Monocyte (primary cell): ENCODE results near the gene ZNF562.

DNA sequence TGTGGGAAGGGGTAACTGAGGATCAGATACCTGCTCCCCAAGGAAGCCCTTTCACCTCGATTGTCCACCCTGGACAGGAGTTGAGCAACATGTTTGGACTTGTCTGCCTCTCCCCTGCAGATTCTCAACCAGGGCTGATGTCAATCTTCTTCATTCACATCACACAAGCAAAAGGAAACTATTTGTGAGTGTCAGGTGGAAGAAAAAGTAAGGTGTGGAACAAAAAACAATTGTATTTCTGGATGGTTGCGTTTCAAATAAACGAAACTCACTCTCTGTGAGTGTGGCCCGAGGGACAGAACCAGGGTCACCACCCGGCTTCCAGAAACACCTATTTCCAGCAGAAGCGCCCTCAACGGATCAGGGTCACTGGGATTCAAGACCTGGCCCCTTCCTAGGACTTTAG is 47.1 kb upstream of the OR1M1 start:
- PRO-cap, 2 experiments = no peak in any of the 2 experiments

DNA sequence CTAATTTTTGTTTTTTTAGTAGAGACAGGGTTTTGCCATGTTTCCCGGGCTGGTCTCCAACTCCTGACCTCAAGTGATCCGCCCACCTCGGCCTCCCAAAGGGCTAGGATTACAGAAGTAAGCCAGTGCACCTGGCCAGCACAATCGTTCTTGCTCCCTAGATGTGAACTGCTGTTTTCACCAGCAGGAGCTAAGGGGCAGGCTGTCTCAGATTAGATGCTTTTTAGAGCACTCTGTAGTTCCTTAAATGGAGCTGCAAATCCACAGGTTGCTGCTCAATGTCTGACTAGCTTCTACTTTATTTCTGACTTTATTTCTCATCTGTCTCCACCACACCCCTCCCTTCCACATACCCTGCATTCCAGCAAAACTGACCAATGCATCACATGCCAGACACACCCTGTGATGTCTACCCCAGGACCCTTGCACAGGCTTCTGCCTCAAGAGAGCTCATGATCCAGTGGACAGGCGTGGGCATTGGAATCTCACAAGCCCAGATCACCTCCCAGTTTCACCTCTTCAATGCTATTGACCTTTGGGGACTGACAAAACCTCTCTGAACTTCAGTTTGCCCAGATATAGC is 36.5 kb upstream of the OR1M1 start:
- PRO-cap, 2 experiments = no peak in any of the 2 experiments

GRCh38 chr19:9537745-9538152 is 696 bp downstream of the ZNF426 start:
- PRO-cap, 2 experiments = peak in 1 of 2 experiments; most common minus-strand start chr19:9537812 (in 1)

DNA sequence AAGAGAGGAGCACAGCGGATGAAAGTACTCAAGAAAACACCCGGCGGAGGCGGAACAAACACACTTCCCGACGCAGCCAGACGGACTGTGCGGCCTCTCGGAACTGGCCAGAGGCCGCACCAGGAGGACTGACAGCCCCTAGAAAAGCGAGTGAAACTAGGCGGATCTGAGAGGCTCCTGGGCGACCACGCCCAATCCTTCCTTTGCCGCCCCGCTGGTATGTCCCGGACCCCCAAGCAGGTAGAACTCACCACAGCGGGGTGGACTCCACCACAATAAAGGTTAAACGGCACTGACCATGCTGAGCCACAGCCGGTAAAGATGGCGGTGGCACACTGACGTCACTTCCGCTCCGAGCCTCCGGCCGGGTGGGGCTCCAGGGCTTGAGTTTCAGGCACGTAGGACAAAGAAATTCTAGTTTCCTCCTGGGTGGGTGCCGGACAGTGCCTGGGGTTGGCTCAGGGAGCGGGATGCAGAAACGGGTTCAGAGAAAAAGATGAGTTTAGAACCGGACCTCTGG is at the start of gene ZNF562:
Gene ZNF562, minus strand, starts transcription at position 337 of the 520 bp plus-strand sequence.
- PRO-cap, 2 experiments = peak in 2 of 2 experiments; most common plus-strand start position 79 of the sequence (in 2); most common minus-strand start position 86 of the sequence (in 2)

DNA sequence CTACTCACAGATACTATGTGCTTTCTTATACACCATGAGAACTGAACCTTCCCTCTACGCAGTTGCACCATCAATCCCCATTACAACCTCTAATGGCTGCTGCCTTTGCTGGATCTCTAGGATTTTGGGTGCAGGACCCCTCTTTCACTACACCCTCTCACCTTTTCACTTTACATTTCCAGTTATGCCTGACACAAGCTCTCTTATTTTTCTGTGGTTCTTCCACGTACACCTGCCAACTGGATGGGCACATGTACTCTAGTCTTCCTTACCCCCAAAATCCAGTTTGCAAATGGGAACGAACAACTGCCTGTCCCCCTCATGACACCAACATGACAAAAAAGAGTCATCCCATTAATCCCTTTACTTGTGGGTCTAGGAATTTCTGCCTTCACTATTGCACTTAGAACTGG is 18.2 kb downstream of the ZNF846 start:
- PRO-cap, 2 experiments = no peak in any of the 2 experiments

- PRO-cap, 2 experiments = no peak in any of the 2 experiments
Observed at GRCh38 chr19:9986091-9987100, 23.9 kb downstream of the COL5A3 start.

DNA sequence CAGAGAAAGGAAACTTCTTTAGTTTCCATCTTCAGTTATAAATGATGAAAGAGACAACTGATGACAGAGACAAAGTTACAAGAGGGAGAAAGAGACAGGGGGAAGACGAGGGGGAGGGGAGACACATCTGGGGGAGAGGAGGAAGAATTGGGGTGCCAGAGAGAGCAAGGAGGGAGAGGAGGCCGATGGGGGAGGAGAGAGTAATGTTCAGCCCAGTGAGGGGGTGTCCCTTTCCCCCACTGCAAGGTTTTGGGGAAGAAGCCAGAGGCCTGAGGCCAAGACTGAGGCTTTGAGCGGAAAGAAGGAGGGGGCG is 699 bp upstream of the PPAN start:
- PRO-cap, 2 experiments = no peak in any of the 2 experiments

- PRO-cap, 2 experiments = no peak in any of the 2 experiments
Observed at GRCh38 chr19:10109542-10110034, 1.9 kb upstream of the P2RY11 start.

DNA sequence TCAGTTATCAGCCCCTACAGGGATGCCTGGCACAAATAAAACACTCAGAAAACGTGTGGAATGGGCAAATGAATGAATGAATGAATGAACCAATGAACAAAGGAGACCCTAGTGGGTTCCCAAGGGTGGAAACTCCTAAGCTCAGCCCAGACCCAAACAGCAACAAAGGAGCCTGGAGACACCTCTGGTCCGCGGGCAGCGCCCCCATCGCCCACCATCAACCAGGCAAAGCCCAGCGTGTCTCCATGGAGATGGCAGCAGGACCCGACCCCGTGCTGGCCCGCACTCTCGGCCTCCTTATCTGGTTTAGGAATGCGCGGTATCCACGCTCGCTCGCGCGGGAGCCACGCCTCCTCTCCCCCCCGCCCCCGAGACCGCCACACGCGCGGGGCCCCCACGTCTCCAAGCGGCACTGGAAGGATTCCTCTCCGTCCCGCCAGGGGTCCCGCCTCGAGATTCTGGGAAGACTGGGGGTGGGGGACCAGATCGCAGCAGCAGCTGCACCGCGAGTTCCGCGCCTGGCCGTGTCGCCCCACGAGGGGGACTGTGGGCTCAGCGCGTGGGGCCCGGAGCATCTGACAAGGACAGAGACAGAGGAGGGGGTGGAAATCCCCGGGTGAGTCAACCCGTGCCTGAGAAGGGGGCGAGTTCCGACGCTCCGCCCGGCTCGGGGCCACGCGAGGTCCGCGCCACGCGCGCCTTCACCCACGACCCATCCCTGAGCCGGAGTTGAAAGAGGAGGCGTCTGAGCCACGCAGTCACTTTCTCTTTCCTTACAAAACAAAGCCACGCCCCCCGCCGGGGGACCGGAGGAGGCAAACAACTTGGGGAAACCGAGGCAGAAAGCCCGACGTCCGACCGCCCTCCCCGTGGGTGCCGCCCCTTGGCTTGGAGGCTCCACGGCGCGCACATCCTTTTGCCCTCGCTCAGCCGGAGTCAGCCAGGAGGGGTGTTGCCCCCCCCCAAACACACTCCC is 932 bp downstream of the S1PR2 start:
- PRO-cap, 2 experiments = peak in 2 of 2 experiments; most common plus-strand start position 726 of the sequence (in 1); most common minus-strand start position 546 of the sequence (in 2)

GRCh38 chr19:10267913-10268422 is 3.0 kb upstream of the ICAM1 start:
- PRO-cap, 2 experiments = no peak in any of the 2 experiments

- PRO-cap, 2 experiments = peak in 2 of 2 experiments; most common minus-strand start chr19:10322363 (in 2)
Observed at GRCh38 chr19:10321821-10322828, 6.3 kb upstream of the FDX2 start.

DNA sequence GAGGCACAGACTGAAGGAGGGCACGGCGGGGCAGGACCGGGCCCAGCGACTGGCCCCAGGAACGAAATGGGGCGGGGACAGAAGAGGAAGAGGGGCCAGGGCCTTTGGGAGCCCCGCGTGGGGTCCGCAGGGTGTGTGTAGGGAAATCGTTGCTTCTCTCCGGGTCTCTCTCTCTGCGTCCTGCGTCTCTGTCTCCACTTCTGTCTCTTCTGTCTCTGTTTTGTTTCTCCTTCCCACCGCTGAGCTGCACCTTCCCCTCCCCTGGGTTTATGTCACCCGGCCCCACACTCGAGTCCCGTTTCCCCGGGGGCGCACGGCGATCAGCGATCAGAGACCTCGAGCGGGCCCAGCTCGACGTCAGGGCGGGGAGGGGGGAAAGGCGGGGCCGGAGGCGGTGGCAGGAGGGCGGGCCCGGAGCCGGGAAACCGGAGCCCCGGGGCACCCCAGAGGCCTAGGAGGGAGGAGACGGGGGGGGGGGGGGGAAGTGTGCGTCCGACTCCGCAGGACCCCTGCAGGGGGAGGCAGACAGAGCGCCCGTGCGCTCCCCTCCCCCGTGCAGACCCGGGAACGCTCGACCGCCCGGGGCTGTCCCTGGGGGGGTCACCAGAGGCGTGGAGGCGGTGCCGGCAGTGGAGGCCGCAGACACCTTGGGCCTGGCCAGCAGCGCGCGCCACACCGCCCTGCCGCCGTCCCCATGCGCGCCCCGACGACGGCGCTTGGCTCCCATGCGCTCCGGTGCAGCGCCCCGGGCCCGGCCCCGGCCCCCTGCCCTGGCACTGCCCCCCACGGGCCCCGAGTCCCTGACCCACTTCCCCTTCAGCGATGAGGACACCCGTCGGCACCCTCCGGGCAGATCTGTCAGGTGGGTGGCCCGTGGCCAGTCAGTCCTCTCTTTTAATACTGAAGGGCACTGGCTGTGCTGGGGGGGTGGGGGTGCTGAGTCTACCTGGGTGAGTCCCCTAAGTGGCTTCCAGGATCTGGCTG is 11.7 kb downstream of the PDE4A start:
- PRO-cap, 2 experiments = peak in 2 of 2 experiments; most common plus-strand start position 77 of the sequence (in 1); most common minus-strand start position 301 of the sequence (in 2)

DNA sequence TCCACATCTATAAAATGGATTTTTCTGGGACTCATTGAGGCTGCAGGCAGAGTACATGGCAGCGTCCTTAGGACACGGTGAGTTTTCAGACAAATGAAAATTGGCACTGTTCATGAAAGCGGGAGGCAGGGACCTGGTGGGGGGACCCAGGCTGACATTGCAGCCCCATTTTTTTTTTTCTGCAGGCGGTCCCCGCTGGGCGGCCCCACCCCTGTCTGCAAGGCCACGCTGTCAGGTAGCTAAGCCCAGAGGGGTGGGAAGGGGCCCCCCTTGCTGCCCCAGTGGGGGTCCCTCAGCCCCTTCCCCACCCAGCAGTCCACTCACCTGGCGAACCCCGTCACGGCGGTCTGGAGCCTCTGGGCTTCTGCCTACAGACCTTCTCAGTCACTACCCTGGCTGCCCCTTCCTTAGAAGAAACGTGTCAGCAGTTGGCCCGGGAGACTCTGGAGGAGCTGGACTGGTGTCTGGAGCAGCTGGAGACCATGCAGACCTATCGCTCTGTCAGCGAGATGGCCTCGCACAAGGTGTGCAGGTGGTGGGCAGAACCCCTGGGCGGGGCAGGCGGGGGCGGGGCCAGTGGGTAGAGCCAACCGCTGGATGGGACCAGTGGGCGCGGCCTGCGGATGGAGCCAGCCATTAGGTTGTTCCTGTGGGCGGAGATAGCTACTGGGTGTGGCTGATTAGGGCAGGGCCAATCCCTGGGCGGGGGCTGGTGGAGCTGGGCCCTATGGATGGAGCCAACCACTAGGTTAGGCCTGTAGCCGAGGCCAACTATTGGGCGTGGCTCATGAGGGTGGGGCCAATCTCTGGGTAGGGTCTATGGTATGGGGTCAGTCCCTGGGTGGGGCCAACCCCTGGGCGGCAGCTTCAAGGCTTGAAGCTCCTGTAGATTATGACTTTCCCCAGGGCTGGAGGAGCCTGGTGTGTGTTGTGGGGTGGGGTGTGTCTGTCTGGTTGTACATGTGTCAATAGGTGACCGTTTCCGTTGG is 30.4 kb downstream of the PDE4A start:
- PRO-cap, 2 experiments = no peak in any of the 2 experiments

GRCh38 chr19:10515637-10516351 is 1.5 kb downstream of the S1PR5 start:
- PRO-cap, 2 experiments = no peak in any of the 2 experiments

DNA sequence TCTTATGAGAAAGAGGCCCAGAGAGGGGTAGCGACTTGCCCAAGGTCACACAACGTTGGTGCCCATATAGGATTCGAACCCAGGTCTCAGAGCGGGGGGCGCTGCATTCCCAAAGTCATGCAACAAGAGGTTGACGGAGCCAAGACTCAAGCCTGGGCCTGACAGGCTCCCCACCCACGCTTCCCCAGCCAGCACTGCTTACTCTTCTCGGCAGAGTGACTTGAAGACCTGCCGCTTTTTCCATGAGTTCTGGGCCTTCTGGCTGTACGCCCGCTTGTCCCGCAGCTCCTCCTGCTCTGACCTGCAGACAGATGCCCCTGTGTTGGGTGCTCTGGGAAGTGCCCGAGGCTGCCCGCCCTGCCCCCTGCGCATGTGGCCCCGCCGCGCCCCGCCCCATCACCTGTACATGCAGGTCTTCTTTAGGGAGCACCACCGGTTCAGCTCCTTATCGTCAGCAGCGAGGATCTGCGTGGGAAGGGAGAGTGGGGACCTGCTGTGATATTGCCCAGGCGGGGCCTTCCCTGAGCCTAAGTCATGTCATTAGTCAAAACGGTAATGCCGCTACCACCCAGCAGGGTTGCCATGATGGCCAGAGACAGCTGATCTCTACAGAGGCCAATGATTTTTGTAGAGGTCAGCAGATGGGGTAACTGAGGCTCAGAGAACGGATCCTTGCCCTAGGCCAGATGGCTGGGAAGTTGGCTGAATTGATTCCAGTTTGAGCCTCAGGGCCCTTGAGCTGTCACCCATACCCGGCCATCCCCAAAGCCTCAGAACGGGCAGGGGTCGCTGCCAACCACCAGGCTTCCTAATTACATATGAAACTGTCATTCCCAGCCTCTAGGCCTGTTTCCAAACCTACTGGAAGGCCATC is 10.7 kb downstream of the KRI1 start:
- PRO-cap, 2 experiments = peak in 1 of 2 experiments; most common plus-strand start position 460 of the sequence (in 1); most common minus-strand start position 183 of the sequence (in 1)

DNA sequence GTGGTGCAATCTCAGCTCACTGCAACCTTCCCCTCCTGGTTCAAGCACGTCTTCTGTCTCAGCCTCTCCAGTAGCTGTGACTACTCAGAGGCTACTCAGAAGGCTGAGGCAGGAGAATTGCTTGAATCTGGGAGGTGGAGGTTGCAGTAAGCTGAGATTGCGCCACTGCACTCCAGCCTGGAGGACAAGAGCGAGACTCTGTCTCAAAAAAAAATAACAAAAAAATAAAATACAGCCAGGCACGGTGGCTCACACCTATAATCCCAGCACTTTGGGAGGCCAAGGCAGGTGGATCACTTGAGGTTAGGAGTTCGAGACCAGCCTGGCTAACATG is 1.4 kb downstream of the SLC44A2 start:
- PRO-cap, 2 experiments = no peak in any of the 2 experiments

- PRO-cap, 2 experiments = no peak in any of the 2 experiments
Observed at GRCh38 chr19:10644816-10645305, 9.3 kb upstream of the ILF3 start.

- PRO-cap, 2 experiments = no peak in any of the 2 experiments
Observed at GRCh38 chr19:10652586-10652796, 1.7 kb upstream of the ILF3 start.

DNA sequence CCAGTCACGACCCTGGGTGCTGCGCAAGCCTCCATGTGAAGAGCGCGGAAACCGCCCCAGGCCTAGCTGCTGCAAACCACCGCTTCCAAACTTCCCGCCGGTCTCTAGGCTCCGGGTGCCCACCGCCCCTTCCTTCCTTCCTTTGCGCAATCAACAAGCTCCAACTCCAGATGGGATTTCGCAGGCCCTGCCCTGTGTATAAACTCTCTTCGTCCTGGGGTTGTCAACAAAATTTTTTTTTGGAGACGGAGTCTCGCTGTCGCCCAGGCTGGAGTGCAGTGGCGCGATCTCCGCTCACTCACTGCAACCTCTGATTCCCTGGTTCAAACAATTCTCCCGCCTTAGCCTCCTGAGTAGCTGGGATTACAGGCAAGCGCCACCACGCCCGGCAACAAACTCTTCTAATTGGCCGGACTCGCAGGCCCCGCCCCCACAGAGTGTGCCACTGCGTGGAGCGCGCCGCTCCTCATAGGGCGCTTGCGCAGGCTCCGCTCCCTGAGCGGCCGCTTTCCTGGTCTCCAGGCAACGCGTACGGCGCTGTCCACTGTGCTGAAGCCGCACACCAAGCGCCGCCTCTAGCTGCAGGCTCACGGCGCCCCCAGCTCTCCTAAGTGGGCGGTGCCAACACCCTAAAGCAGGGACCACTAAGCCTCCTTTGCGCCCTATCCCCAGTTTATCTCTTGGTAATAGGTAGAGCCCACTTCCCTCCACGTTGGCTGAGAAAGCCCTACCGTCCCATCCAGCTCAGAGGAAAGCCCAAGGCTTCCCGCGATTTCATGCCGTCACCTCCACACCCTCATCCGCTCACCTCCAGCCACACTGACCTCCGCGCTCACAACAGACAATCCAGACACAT is 5.6 kb upstream of the QTRT1 start:
- PRO-cap, 2 experiments = no peak in any of the 2 experiments

DNA sequence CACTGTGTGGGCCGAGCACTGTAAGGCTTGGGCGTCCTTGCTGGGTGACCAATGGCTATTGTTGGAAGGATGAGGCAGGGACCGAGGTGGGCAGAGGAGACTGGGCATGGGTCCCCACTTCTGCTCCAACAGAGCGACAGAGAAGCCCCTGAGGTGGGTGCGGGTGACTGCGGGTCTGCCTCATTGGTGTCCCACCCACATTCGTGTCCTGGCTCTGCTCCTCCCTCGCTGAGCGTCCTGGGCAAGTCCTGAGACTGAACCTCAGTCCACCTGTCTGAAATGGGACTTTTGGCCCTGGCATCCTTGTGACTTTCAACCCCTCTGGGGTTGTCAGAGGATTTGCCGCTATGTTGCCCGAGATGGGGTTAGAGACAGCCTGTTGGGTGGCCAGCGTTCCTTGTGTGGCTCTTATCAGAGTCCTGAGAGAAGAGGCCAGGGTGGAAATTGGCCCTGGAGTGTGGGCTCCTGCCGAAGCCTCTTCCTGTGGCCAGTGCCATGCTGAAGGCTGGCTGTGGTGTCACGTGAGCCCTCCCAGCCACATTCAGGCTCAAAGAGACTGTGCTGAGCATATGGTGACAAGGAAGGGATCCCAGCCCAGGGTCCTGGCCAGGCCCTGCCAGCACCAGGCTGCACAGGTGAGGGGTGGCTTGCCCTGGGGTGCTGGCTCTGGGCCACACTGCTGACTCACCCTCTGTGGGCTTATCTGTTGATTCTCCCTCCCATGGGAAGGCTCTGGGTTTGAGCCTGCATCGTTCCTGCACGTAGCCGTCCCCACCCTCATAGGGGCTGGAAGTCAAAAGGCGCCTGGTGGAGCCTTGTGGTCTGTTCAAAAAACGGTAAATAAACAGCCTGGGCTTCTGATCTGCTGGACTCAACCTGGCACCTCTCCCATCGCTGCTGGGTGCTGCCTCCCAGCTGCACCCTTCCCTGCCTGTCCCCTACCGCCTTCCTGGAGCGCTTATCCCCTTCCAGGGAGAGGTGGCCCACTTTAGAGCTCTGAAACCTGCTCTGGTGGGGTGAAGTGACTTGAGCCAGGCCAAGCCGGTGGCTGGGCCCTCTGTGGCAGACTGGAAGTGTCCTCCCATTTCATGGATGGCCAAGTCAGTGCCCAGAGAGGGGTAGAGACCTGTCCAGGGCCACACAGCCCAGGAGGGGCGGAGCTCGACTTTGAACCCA is 31.0 kb downstream of the DNM2 start:
- PRO-cap, 2 experiments = peak in 1 of 2 experiments; most common plus-strand start position 90 of the sequence (in 1)